Right common carotid artery plus branches (tissue), 1 donor: ENCODE measurements around a stretch of chr13.

DNA sequence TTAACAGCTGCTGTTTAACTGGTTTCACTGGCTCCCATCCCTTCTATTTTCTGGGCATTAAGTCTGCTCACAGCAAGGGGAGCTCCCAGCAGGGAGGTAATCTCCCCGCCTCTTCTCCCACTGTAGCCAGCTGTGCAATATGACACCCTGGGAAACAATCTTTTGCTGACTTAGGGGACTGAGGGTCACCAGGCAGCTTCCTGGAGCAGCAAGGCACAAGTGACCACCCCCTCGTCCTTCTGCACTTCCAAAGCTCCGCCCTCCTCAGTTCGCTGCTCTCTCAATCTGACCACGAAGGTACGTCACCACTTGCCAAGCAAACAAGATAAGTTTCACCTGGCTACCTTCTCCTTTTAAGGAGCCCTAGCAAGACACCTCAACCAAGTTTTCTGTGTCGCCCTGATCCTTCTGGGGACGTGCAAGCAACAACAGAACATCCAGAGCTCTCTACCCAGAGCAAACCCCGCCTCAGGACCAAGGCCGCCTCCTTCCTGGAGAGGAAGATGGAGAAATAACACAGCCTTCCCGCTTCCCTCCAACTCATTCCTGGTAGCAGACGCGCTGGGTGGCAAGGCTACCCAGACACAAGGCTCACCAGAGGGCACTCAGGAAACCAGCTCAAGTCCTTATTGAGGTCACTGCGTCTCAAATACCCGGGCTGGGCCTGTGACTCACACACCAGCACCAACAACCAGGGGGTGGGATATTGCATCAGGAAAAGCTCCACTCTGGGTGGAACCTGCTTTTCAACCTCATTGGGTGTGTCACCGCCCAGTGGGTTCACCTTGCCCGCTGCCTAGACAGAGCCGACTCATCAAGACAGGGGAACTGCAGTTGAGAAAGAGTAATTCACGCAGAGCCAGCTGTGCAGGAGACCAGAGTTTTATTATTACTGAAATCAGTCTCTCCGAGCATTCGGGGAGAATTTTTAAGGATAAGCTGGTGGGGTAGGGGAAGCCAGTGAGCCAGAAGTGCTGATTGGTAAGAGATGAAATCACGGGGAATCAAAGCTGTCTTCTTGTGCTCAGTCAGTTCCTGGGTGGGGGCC, 92.2 kb downstream of the STK24 start:
- PRO-cap = bidirectional peak, plus-strand start at position 168 of the sequence, minus-strand start at position 221 of the sequence; bidirectional peak, plus-strand start at position 833 of the sequence, minus-strand start at position 586 of the sequence

DNA sequence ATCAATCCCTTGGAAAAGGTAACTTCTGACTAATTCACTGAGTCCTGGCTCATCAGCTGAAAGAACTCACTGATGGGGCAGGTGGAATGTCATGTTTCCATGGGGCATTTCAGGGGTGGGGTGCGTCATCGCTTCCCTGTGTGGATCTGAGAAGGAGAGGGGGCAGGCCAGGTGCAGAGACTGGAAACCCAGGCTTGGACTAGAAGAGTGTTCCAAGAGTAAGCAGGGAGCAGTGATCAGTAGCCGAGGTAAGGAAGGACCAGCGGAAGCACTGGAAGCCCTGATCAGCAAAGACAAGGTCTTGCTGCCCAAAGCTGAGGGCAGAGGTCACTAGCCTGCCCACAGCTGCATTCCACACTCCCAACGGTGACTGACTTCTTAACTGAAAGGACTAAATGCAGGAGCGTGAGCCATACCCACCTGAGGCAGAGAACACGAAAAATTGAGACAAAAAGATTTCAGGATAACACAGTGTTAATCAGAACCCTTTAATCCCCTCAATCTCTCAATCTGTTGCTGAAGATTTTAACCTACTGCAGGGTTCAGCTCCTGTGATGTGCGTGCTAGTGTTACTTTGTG, 77.4 kb downstream of the STK24 start:
- PRO-cap = no peak

GRCh38 chr13:98502997-98503434, 73.9 kb downstream of the STK24 start:
- PRO-cap = no peak

- PRO-cap = no peak
These were observed 60.2 kb downstream of the STK24 start for GRCh38 chr13:98516758-98517110.

- PRO-cap = no peak
These were observed 81.2 kb upstream of the STK24 start for GRCh38 chr13:98658025-98658535.

DNA sequence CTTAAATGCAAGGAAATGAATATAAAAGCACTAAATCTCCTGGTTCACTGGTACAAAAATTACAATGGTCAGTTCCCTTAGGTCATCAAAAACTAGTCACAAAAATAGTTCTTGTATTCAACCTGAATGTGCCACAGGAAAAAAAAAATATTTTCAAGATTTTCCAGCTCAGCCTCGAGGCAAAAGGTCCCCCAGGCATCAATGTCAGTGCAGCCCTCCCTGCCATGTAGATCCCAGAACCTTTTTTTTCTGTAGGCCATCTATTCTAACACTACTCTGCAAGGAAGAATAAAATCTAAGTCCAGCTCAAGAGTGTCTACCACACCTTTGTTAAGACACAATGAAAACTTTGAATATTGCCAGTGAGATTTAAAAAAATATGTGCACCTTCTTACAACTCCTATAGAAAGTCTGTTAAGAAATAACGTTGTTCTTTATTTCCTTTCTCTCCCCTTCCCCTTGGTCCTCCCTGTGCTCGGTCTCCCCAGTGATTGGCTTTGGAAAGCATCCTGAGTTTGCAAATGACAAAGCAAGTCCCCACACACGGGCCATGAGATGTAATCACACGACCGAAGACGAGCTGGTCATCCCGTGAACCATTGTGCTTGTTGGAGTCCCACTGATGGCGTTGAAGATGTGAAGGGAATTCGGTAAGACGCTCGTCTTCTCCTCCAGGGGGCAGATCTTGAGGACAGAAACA, 41.7 kb upstream of the SLC15A1 start:
- PRO-cap = no peak

GRCh38 chr13:98946101-98946489, 31.8 kb downstream of the DOCK9 start:
- PRO-cap = no peak

- PRO-cap = no peak
These were observed 5.2 kb downstream of the DOCK9 start for GRCh38 chr13:98972357-98973318.

DNA sequence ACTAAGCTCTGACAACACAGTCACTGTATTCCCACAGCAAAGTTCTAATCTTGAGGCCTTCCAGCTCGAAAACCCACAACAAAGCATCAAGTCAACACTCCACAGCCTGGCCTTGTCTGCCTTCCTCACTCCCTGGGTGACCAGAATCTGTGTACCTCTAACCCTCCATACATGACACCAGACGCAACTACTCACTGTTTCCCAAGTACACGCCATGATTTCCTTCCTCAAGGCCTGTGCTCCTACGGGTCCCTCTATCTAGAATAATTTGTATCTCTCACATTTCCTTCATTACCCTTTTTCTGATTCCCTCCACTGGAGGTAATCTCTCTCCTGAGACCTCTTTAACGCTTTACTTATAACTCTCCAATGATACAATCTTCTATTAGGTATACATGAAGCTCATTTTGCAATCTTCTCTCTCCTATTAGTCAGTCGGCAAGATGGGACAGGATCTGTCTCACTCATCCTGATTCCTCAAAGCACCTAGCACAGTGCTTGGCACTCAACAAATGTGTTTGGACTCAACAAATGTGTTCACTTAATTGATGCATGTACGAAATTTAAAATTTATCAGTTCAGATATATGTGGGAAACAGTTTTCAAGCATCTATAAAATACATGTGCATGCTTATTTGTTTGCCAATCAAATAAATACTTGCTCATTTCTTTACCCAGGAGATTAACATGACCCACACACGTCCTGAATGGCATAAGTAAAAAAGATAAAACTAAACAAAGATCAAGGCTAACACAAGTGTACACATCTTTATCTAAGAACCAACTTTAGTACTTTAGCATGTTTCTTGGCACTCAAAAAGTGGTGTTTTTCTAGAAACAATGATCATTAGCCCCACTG, 87.7 kb upstream of the DOCK9 start:
- PRO-cap = no peak

DNA sequence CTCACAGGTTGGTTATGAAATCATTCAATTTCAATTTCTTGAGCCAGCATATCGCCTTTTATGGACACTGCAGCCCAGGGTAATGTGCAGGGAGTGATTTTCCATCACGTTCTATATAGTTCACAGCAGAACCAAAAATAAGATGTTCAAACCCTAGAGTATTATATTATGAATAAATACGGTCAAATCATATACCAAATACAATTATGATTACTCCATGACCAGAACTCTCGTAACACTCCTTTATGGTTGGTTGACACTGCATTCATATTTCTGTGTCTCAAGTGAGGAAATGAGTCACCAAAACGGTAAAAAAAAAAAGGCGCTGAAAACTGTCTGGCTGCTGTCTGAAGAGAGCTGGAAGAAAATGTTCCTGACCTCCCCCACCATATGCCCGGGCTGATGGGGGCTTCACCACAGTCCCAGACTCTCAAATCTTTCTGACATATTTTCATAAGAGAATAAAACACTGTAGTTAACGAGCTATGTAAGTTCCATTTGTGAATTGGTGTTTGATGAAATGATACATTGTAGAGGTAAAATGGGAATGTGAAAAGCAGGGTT, 75.7 kb upstream of the UBAC2 start:
- PRO-cap = no peak

- PRO-cap = no peak
These were observed 17.2 kb downstream of the UBAC2 start for GRCh38 chr13:99217749-99218331.

GRCh38 chr13:99218912-99219447, 18.3 kb downstream of the UBAC2 start:
- PRO-cap = no peak

DNA sequence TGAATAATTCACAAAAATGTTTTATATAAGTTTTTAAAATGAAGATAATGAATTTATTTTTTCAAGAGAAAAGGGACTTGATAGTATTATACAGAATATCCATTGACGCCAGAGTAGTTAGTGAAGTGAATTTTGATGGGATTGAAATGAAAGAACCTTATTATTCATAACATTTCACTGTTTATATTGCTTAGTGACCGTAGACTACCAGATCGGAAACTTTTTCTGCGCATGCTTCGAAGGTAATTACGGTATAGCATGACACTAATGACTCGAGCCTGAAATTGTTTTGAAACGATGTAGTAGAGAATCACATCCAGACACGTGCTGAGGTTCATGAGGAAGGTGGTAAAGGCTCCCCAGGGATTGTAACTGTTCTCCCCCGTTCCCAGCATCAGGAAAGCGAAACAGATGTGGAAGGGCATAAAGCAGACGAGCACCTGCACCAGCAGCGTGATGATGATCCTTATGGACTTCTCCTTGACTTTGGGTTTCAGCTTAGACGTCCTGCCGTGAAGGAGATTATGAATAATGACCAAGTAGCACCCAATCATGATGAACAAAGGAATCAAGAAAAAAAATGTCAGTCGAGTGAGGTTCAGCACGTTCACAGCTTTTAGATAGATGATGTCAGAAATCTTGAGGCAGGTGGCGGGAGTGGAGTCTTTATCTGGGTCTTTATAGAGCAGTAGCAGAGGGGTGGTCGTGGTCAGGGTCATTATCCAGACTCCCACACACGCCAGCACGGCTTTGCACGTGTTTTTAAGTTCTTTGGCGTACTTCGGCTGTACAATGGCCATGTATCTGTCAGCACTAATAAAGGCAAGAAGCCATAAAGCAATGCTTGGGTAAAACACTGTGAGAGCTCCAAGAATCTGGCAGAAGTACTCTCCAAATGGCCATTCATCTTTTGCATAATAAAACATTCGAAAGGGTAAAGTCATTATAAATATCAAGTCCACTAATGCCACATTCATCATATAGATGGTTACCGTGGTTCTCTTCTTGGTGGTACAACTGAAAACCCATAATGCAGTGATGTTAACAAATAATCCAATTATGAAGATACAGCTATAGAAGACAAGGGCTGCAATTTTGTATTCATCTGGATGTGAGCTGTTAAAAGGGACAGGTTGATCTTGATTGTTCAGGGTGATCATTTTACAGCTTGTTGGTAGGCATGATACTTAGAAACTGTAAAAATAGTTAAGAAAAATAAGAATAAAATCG, 3.1 kb downstream of the GPR18 start:
- PRO-cap = no peak

DNA sequence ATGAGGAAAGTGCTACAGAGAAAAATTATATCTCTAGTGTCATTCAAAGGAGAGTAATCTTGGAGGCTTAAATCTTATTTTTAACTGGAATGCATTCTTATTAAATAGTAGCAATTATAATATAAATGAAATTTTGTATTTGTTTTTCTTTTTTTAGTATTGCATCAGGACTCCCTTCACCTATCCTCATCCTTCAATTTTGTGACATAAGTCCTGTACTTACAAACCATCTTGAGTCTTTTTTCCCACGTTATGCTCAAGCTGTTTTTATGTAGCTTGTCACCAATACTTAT, 994 bp downstream of the GPR18 start:
- PRO-cap = no peak

GRCh38 chr13:99270489-99271035, 12.4 kb upstream of the GPR18 start:
- PRO-cap = unidirectional peak, minus-strand start at chr13:99270681

DNA sequence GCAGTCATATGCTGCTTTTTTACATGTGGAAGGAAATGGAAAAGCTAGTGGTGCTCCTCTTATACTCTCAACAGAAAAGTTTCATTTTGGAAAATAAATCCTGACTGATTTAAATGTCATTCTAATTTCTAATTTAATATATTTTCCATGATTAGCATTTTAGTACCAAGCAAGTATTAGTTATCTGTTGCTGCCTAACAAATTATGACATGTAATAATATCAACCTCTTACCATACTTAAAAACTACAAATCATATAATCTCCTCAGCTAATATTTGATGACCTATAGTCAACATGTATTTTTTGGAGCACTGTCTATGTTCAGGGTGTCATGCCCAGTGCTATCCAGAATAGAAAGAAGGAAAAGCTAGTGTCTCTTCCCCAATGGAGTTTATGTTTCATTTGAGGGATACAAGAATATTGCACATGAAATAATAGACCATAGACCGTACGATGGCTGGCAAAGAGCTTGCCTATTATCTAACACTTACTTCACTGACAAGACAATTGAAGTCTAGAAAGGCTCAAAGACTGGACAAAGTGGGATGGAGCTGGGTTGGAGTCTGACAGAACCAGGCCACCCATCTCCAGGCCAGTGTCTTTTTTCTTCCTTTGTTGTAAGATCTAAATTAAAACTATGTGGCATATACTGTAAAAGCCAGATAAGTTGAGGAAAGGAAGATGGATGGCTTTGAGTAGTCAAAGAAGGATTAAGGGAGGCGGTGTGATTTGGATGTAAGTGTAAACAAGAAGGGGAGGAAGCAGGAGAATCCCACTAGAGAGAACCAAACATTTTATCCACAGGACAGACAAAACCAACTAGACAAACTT, 18.4 kb downstream of the GPR183 start:
- PRO-cap = no peak

GRCh38 chr13:99382200-99383188, 75.3 kb upstream of the GPR183 start:
- PRO-cap = no peak

- PRO-cap = no peak
These were observed 77.2 kb upstream of the GPR183 start for GRCh38 chr13:99384391-99384798.

- PRO-cap = no peak
These were observed 83.4 kb downstream of the CLYBL start for GRCh38 chr13:99689801-99690472.

- PRO-cap = no peak
These were observed 145.3 kb downstream of the CLYBL start for GRCh38 chr13:99751703-99752270.